Hair follicle dermal papilla cell (primary cell): Measurements from ENCODE around the genes ANO3, FIBIN, PRRG4 and HIPK3.

GRCh38 chr11:24648954-24649282, 152.1 kb downstream of the LUZP2 start:
- CAGE, long polyA plus RNA = no peak

DNA sequence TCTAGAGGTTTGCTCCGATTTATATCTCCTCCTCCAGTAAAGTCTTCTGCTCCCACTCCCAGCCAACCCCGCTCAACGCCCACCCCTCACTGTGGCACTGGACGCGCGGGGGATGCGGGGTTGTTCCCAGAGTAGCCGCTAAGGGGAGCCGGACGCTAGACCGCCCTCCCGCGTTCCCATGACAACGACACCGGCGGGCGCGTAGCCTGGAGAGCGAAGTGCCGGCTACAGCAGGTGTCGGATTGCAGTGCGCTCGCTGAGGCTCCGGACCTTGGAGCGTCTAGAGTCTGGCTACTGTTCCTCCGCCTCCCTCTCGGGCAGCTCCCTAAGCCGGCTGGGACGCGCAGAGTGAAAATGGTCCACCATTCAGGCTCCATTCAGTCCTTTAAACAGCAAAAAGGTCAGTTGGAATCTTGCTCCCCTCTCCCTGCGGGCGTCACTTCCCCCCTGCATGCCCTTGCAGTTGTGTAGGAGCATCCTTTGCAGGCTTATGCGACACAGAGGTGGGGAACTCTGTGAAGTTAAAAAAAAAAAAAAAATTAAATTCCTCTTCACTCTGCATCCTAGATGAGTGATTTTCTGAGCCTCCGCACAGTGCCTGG, at the start of gene ANO3:
Gene ANO3, plus strand, starts transcription at position 209 of the 602 bp plus-strand sequence.
- CAGE, long polyA plus RNA = no peak

DNA sequence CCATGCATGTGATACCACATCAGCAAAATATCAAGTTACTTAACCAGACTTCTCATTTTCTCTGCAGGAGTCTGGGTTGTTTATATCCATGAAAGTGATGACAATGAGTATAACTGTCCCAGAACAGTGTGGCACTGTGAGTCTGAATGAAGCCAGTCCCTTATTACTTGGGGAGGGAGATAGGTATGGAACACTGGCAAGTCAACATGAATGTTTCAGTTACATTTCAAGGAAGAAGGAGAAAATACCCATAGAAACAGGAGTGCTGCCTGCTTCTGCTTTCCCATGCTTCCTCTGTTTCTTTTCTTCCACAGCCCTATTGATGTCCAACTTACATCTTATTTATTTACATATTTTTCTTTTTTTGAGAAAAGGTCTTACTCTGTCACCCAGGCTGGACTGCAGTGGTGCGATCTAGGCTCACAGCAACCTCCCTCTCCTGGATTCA, 1.5 kb upstream of the FIBIN start:
- CAGE, long polyA plus RNA = no peak

- CAGE, long polyA plus RNA = no peak
Observed at GRCh38 chr11:26993922-26994473, at the start of gene FIBIN. Gene FIBIN (plus strand): TSS chr11:26994112.

DNA sequence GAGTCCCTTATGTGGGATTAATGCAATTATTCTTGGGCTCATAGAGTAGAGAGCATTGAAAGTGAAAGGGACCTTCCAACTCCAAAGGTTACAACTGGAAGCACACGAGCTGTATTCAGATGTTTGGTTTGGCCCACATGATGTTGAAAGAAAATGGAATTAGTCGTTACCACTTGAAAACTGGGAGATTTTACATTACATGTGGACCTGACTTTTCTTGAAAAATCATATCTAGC, 53.6 kb downstream of the BBOX1 start:
- CAGE, long polyA plus RNA = no peak

- CAGE, long polyA plus RNA = no peak
Observed at GRCh38 chr11:27375150-27375890, 12.3 kb upstream of the CCDC34 start.

- CAGE, long polyA plus RNA = no peak
Observed at GRCh38 chr11:27430789-27431473, 41.7 kb downstream of the LGR4 start.

DNA sequence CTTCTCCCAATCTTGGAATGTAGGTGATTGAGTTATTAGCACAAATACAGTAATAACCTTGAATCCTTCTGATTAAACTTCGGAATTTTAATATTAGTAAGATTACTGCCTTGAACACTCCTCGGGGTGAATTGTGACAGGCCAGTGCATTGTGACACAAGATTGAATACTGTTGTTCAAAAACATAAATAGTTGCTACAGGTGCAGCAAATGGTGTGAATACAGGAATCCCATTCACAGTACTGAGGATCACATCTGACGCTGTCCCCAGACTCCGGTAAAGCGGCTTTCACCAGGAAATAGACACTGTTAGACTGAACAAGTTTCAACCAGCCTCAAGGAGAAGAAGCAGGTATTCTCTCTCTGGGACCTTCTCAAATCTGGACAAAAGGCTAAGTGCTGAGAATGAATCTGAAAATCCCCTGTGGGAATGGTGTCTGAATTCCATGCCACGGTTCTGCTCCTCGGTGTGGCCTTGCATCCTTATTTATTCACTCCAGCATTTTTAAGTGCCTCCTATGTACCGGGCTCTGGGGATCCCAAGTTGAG, 3.6 kb downstream of the LGR4 start:
- CAGE, long polyA plus RNA = no peak

- CAGE, long polyA plus RNA = no peak
Observed at GRCh38 chr11:27718848-27719609, 18.8 kb upstream of the BDNF start.

DNA sequence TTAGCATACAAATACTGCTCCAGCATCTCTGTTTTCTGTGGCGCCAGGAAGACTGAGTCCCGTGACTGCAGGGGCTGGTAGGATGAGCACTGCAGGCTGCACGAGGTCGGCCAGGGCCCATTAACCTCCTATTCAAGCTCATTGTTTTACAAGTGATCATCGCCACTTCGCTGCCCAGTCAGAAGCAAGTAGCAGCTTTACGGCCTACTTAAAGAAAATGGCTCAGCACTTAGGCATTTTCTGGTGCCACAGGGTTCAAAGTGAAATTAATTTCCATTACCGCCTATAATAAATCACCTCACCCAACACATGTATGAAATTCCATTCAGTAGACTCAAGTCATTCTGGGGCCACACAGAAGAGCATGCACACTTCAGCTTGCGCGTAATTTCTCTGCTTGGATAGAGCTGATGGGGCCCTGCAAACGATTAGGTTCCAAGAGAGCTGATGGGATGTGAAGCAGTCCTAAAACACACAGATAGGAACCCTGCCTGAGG, 173.8 kb downstream of the KIF18A start:
- CAGE, long polyA plus RNA = no peak

DNA sequence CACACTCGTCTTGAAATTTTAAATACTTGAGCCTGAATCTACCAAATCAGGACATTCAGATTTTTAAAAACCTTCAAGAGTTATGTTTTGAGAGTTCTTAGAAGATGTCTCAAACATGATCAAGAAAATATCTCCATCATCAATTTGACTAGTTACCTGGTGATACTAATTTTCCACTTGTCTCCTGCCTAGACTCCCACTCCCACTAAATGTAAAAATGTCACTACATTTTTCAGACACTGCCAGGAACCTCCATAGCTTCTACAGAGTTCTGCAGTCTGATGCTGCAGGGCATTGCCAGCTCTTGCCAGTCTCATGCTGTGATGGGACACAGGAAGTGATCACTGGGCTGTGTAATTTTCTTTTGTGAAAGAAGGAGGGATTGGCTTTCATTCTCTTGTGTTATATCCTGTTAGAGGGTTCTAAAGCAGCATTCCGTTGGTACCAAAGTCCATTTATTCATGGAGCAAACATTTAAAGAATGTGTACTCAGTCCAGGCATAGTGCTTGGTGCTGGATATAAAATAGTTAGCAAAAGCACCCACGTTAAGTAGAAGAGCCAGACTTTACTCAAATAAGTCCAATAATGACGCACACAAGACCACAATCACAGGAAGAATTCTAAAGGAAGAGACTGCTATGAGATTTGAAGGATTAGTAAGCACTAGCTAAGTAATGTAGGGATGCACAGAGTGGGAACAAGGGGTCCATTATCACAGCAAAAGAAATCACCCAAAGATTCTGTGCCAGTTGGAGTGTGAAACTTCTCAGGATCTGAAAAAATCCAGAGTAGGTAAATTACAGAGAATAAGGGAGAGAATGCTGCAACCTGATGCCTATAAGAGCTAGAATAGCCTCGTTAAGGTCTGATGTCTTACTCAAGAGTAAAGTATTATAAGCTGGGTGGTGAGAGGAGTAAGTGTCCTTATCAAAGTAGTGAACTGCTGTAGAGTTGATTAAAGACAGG, 728.1 kb downstream of the METTL15 start:
- CAGE, long polyA plus RNA = no peak

- CAGE, long polyA plus RNA = no peak
Observed at GRCh38 chr11:28976688-28977188, 868.5 kb downstream of the METTL15 start.

GRCh38 chr11:32391980-32392643, 43.2 kb downstream of the WT1 start:
- CAGE, long polyA plus RNA = no peak

- CAGE, long polyA plus RNA = no peak
Observed at GRCh38 chr11:32428331-32429589, 6.6 kb downstream of the WT1 start.

GRCh38 chr11:32434294-32435136, 824 bp downstream of the WT1 start:
- CAGE, long polyA plus RNA = no peak

DNA sequence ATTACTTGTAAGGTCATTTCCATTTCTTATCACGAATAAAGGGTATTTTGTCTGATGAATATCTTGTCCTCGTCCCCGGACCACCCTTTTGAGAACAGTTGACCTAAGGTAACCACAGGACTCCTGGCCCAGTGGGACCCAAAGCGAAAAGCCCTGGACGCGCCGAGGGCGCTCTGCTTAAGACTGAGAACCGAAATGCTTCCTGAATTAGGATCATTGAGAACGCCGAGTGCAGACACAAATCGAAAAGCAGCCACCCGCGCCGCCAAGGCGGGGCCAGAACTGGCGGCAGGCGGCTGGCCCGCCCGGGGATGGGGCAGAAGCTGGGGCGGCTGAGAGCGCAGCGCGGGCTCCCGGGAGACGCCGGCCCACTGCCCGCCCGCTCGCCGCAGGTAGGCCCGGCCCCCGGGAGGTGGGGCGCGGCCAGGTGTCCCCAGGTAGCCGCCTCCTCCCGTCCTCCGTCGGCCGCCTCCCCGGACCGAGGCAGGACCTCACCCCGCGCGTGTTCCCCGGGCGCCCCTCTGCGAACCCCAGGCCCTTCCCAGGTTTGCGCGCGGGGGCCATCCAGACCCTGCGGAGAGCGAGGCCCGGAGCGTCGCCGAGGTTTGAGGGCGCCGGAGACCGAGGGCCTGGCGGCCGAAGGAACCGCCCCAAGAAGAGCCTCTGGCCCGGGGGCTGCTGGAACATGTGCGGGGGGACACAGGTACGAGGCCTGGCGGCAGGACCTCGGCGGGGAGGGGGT, at the start of gene PRRG4:
Gene PRRG4, plus strand, starts transcription at position 457 of the 742 bp plus-strand sequence.
- CAGE, long polyA plus RNA = no peak

DNA sequence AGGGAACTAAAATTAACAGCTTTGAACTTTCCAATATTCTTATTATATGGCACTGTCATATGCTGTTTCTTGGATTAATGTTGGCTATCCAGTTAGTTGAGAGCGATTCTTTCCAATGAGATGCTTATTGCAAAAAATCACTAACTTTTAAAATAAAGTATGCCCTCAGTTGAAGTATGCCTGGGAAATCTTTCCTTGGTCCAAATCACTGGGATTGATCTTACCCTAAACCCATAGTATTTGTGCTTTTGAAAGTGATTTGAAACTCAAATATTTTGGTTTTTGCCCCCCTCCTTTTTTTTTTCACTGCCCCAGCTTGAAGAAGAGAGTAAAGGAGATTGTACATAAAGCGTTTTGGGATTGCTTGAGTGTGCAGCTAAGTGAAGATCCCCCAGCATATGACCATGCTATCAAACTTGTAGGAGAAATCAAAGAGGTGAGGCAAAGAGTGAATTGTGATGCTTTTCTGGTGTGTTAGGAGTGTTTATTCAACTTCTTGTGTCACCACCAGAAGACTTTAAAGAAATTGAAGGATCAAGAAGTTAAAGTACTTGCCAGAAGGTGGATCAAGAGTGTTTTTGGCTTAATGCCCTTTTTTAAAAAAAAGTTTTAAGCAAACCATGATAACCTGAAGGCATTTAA, 17.5 kb downstream of the TCP11L1 start:
- CAGE, long polyA plus RNA = no peak

- CAGE, long polyA plus RNA = no peak
Observed at GRCh38 chr11:33084994-33086088, 46.0 kb downstream of the TCP11L1 start.

GRCh38 chr11:33086089-33086513, 46.7 kb downstream of the TCP11L1 start:
- CAGE, long polyA plus RNA = no peak

GRCh38 chr11:33256964-33257960, at the start of gene HIPK3:
Gene HIPK3 (plus strand): TSS chr11:33257381.
- CAGE, long polyA plus RNA = no peak